Fibroblast of the aortic adventitia (primary cell): ENCODE measurements around a stretch of chr7.

DNA sequence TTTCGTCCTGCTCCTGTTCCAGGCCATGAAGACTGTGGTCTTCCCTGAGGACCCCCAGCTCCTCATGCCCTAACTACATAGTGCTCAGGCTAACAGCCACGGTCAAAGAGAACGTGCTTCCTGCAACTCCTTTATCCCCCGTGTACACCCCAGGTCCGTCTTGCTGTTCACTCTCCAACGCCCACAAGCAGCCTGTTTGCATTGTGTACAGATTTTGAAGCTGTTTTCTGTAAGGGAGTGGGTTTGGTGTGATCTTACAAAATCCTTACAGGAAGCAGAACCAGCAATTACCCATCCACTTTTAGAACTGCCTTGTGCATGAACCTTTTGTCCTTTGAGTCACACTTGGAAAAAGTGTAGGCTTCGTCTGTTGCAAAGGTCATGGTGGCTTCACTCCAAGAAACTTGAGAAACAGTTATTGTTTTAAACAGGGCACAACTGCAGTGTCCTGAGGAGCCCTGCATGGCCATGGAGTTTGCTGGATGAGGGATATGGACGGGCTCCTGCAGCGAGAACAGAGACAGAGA is 76.9 kb upstream of the FAM20C start:
- CAGE, long polyA plus RNA: no peak

- CAGE, long polyA plus RNA: no peak
These were observed 1.8 kb downstream of the FAM20C start for GRCh38 chr7:193861-194944.

- CAGE, long polyA plus RNA: no peak
These were observed 23.9 kb downstream of the FAM20C start for GRCh38 chr7:216226-216636.

DNA sequence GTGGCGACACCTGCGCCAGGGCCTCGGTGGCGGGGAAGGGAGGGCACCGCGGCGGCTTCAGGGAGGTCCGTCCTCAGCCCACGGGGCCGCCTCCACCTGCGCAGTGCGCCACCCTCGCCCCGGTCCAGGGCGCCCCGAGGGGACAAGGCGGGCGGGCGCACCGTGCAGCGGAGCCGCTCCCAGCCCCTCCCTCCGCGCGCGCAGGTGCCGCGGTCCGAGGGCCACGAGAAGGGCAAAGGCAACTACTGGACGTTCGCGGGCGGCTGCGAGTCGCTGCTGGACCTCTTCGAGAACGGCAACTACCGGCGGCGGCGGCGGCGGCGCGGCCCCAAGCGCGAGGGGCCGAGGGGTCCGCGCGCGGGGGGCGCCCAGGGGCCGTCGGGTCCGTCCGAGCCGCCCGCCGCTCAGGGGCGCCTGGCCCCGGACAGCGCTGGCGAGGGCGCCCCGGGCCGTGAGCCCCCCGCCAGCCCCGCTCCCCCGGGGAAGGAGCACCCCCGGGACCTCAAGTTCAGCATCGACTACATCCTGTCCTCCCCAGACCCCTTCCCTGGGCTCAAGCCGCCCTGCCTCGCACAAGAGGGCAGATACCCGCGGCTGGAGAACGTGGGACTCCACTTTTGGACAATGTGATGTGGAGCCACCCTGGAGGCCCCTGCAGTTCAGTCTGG is 1.0 kb downstream of the FOXL3 start:
- CAGE, long polyA plus RNA: no peak

DNA sequence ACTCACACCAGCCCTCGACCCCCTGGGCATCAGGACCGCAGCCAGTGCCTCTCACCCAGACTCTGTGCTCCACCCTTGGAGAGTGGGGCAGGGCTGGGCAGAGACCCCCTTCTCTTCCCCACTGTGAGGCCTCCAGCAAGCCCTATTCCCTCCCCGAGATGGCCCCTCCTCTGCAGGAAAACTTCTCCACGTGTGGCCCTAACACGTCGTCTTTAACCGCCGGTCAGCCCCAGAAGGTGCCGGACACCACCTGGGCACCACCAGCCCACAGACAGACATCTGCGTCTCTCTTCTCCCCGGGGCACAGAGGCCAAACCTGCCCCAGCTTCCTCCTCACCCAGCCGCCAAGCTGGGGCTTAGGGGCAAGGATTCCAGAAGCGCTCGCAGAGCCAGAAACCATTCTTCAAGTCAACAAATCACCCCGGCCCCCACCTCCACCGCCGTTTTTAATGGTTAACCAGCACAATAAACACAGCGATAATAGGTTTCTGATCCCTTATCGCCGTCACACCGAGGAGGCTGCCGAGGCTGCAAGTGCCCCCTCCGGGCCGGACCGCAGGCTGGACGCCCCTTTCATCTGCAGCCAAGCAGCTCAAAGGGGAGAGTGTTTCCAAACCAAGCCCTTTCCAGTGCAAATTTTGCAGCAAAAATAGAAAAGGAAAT is 82.9 kb downstream of the FOXL3 start:
- CAGE, long polyA plus RNA: no peak

DNA sequence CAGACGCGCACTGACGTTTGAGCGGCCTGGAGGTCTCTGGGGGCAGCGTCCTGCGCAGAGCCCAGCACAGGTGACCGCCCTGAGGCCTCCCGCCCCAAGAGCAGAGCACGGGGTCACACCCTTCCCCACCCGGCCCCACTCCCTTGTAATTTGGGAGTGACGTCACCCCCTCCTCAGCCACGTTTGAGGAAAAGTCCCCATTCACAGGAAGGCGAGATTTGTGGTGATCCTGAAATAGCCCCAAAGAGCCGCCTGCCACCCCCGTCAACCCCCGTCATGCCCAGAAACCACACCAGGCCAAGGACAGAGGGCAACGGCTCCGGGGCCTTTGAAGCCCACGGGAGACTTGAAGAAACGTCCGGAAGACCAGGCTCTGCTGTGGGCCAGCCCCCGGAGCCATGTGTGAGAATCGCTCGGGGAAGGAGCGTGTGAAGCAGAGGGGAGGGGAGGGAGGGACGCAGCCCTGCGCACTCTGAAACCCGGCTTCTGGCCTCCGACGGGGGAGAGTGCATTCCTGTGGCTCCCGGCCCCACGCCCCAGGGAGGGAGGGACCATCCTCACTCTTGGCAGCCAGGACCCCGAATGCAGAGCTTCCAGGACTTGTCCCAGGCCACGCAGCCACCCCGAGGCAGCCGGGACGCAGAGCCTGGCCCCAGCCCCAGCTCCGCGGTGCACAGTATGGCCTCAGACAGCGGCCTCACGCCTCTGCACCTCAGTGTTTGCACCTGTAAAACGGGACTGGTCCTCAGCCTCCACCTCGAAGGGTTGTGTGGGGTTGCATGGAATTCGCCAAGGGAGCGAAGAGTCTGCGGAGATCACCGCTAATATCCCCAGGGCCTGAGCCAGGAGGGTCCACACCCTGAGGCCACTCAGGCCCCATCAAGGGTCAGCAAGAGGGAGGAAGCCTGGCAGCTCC is 67.5 kb downstream of the PDGFA start:
- CAGE, long polyA plus RNA: no peak

DNA sequence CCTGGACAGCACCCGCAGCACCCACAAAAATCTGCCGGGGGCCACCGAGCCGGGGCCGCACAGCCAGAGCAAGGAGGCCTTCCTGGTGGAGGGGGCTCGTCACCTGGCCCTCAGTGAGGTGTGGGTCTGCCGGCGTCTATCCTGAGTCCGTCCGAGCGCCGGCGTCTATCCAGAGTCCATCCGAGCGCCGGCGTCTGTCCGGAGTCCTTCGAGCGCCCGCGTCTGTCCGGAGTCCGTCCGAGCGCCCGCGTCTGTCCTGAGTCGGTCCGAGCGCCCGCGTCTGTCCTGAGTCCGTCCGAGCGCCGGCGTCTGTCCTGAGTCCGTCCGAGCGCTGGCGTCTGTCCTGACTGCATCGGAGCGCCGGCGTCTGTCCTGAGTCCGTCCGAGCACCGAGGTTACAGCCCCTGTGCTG is 65.0 kb downstream of the PDGFA start:
- CAGE, long polyA plus RNA: no peak

DNA sequence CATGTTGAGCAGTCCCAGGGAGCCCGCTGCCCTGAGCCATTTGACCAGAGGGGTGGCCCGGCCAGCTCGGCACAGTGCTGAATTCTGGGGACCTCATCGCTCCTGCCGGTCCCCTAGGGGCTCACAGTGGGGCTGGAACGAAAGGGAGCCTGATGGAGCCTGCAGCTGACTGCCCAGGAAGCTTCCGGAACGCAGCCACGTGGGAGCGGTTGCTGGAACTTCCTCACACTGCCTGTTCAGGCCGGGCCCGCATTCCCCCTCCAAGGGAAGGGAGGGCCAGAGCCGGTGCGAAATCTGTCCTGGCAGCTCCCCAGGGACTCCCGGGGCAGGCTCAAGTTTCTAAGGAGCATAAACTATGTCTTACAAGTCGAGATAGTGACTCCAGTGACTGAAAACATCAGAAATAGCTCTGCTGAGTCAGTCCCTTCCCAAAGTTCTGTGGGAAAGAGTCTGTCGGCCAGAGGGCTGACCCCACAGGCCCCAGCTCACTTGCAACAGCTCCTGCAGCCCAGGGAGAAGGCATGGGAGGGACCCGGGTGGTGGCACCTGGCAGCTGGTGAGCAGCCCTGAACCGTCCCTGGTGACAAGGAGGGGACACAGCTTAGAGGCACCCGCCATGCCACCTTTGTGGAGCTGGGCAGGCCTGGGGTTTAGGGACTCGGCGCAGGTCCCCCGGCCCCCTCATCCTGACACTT is 47.7 kb downstream of the PDGFA start:
- CAGE, long polyA plus RNA: no peak

DNA sequence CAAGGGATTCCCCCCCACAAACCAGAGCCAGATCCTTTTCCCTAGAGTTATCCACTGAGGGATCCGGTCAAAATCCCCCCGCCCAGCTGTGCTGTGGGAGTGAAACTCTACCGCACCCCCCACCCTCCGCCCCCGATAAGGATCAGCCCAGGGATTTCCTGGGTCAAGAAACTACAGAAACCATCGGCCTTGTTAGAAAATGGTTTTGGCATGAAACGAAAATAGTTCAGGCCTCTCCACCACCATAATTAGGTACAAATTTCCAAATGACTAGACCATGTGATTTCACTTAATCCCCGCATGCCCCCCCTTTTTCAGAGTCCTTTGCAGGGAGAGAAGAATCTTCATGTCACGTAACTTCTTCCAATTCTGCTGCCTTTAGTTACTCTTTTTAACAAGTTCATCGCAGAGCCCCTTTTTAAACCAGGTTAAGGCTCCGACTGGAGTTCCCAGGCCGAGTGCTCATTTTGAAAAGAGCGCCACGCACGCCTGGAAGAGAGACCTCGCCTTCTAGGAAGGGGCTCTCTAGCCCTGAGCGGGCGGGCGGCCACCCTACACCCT is 3.5 kb downstream of the PDGFA start:
- CAGE, long polyA plus RNA: no peak

DNA sequence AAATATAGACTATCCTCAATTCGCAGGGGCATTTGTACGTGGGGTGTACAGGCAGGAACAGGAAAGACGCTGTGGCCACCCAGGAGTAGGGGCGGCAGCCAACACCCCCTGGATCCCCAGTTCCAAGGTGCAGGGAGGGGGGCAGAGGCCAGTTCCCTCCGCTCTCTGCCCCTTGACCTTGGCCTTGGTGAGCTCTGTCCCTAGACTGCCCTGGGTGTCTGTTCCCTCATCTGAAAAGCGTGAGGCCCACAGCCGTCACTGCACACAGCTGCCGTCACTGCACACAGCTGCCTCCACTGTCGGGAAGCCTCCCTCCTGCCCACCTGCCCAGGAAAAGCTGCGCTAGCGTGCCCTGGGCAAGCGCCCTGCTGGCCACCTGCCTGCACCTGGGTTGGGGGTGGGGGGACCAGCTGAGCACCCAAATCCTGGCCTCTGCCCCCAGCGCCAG is 3.7 kb upstream of the PDGFA start:
- CAGE, long polyA plus RNA: no peak

GRCh38 chr7:611424-612173 is 92.0 kb upstream of the PDGFA start:
- CAGE, long polyA plus RNA: no peak

GRCh38 chr7:712342-713030 is 14.0 kb upstream of the DNAAF5 start:
- CAGE, long polyA plus RNA: no peak

GRCh38 chr7:728005-728385 is 914 bp upstream of the PRKAR1B start:
- CAGE, long polyA plus RNA: no peak

DNA sequence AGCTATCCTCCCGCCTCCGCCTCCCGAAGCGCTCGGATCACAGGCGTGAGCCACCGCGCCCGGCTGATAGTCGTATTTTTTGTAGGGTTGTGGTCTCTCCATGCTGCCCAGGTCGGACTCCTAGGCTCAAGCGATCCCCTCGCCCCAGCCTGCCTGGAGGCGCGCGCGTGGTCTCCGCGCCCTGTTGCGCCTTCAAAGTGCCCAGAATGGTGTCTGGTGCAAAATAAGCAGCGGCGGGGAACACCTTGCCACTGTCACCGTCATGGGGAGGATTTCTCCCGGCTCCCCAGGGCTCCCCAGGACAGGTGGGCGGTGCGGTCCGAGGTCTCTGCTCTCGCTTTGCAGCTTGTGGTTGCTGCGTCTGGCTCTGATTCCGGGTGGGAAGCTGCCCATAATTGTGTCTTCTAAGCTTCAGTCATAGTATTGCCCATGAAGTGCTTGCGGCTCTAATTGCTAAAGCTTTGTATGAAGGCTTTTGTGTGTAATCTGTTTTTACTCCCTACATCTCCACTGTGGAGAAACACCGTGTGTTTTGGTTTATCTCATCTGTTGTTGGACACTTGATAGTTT is 15.0 kb upstream of the SUN1 start:
- CAGE, long polyA plus RNA: no peak

DNA sequence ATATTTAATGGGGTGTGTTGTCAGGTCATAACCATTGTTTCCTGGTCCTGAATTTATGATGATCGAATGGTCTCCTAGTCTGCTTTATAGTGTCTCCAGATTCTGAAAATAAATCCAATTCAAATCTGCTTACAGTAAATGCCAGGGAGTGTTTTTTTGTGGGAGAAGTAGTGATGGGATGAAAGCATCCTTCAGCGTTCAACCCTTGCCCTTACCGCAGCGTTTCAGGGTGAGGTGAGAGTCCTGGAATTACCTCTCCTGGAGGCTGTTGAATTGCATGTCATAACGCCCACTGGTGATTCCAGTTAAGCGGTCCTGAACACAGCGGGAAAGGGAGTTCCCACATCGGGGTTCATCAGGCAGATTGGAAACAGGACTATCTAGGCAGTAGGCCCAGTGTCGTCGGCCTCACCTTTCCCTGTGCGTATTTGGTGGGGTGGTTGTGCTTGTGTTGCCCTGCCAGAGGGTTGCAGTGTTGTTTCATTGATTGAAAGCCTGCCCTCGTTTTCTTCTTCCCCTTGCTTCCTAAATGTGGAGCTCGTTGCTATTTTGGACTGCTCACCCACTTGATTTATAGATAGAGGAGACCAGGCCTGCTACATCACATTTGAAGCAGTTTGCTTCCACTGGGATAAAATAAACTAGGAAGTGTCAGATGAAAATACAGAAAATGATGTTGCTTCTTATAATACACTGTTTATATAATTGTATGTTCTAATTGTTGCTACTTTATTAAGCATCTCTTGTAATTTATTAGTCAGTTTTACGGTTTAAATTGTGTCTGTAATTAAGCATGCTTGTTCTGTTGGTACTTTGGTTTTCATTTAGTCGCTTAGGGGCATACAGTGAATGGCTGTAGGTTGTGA is 10.6 kb upstream of the SUN1 start:
- CAGE, long polyA plus RNA: no peak

DNA sequence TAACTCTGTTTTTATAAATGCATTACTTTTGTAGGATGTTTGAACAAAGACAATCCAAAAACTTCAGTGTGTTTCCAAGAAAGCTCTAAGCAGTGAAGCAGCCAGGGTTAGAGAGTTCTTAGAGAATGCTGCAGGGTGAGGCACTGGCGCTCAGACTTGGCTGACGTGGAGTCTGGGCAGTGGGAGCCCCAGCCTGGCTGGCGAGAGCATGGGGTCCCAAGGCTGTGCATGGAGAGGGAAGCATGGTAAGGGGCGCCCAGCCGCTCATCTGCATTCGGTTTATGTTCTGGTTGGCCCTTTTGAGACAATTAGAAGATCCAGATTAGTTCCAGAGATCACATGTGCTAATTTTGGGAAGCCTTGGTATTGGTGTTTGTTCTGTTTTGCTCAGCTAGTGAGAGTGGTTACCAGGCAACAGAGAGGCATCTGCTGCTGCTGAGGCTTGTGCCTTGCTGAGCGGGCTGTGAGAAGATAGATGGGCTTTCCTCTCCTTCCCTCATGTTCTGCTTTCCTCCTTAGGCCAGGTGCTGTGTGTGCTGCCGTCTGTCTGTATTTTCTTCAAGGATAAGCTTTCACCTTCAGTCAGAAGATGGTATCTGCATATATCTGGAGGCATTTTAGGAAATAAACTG is 10.3 kb downstream of the SUN1 start:
- CAGE, long polyA plus RNA: no peak

GRCh38 chr7:847749-848194 is 15.5 kb downstream of the SUN1 start:
- CAGE, long polyA plus RNA: no peak

GRCh38 chr7:866924-868082 is 9.1 kb upstream of the GET4 start:
- CAGE, long polyA plus RNA: no peak

- CAGE, long polyA plus RNA: no peak
These were observed 4.3 kb upstream of the GET4 start for GRCh38 chr7:871904-872531.

GRCh38 chr7:922483-923095 is 31.9 kb downstream of the ADAP1 start:
- CAGE, long polyA plus RNA: no peak